Metastatic Breast Carcinoma in the Ovary (tissue), 3 donors: ENCODE data around the gene GTF2H2C.

- PRO-cap, 3 experiments: no peak in any of the 3 experiments
Observed at GRCh38 chr5:68254878-68255315, 39.3 kb downstream of the PIK3R1 start.

- PRO-cap, 3 experiments: no peak in any of the 3 experiments
Observed at GRCh38 chr5:68288914-68289016, 73.2 kb downstream of the PIK3R1 start.

- PRO-cap, 3 experiments: peak in 2 of 3 experiments; most common plus-strand start chr5:68290667 (in 1); most common minus-strand start chr5:68290328 (in 1)
Observed at GRCh38 chr5:68290201-68290958, 74.8 kb downstream of the PIK3R1 start.

- PRO-cap, 3 experiments: no peak in any of the 3 experiments
Observed at GRCh38 chr5:68298864-68299596, 83.5 kb downstream of the PIK3R1 start.

- PRO-cap, 3 experiments: no peak in any of the 3 experiments
Observed at GRCh38 chr5:68343342-68343960, 127.9 kb downstream of the PIK3R1 start.

DNA sequence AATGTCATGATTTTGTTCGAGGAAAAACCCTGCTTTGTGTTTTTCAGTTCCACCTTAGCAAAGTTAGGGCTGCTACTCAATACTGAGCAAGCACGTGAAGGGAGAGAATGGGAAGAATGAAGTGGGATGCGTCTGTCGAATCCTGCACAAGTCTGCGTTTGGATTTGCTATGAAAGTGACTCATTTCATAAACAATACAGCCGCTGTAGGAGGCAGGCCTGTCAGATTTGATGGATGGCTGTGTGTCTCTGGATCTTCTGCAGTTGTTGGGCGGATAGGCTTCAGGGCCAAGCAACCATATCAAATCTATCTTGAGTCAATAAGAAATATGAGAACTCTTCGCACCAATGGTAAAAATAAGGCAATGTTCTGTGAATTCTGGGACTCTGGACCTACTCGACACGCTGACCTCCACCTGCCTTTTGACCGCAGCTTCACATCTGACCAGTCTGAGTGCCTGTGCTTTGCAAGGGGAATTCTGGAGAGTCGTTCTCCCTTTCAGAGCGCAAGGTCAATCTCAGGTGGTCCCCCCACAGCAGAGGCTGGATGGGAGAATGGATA, 333.7 kb downstream of the PIK3R1 start:
- PRO-cap, 3 experiments: peak in 2 of 3 experiments; most common plus-strand start position 360 of the sequence (in 1); most common minus-strand start position 160 of the sequence (in 2)

GRCh38 chr5:68683587-68684005, 410.2 kb upstream of the SLC30A5 start:
- PRO-cap, 3 experiments: no peak in any of the 3 experiments

GRCh38 chr5:68709288-68709805, 384.5 kb upstream of the SLC30A5 start:
- PRO-cap, 3 experiments: no peak in any of the 3 experiments

DNA sequence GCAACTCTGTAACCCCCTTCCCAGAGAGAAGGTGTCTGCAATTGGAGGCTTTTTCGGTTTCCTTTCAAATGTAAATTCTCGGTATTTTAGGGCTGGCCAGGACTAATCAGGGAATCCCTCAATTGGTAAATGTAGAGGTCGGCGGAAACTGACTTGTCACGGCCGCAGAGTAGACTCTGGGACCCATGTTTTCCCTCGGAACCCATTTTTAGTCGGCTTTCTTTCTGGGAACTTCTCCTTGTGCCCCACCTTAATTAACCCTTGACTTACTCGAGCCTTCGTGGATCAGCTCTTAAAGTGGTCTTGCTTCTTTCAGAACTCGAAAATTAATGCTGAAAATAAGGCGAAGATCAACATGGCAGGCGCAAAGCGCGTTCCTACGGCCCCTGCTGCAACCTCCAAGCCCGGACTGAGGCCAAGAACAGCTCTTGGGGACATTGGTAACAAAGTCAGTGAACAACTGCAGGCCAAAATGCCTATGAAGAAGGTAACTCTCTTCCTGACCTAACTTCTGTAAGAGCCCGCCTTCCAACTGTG, 710 bp downstream of the CCNB1 start:
- PRO-cap, 3 experiments: no peak in any of the 3 experiments

- PRO-cap, 3 experiments: no peak in any of the 3 experiments
Observed at GRCh38 chr5:69492927-69493147, 247 bp downstream of the OCLN start.

DNA sequence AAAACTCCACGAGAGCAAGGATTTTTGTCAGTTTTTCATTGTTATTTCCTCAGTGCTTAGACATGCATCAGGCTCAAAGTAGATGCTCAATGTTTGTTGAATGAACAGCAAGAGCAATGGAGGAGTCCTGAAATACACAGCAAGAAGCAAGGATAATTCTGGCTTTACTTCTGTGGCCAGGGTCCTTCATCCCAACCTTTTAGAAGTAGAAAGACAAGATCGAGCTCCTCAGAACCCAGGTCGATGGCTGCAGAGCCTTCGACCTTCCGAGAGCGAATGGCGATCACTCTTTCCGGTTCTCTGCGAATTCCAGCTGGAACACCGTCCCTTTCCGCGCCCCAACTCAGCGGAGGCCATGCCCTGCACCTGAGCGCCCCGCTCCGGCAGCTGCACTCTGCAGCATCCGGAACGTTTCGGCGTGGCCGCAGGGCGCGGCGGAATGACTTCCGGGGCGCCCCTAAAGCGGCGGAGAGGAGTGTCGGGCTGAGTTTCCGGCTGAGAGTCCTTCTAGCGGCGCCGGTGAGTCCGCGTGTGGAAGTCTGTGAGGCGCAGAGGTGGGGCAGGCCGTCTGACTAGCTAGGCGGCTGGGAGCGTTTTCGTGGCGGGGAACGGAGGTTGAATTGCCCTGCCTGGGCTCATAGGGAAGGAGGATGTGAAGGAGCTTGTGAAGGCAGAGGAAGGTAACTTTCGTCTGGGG, at the start of gene GTF2H2C:
GTF2H2C (plus strand) TSS at position 468 of the 697 bp plus-strand sequence.
- PRO-cap, 3 experiments: peak in 3 of 3 experiments; most common plus-strand start position 549 of the sequence (in 2); most common minus-strand start position 320 of the sequence (in 3)

DNA sequence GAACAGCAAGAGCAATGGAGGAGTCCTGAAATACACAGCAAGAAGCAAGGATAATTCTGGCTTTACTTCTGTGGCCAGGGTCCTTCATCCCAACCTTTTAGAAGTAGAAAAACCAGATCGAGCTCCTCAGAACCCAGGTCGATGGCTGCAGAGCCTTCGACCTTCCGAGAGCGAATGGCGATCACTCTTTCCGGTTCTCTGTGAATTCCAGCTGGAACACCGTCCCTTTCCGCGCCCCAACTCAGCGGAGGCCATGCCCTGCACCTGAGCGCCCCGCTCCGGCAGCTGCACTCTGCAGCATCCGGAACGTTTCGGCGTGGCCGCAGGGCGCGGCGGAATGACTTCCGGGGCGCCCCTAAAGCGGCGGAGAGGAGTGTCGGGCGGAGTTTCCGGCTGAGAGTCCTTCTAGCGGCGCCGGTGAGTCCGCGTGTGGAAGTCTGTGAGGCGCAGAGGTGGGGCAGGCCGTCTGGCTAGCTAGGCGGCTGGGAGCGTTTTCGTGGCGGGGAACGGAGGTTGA, 365.6 kb downstream of the SMN2 start:
- PRO-cap, 3 experiments: no peak in any of the 3 experiments

GRCh38 chr5:71289850-71290404, 165.5 kb upstream of the BDP1 start:
- PRO-cap, 3 experiments: no peak in any of the 3 experiments

GRCh38 chr5:71631926-71632759, 45.0 kb downstream of the MCCC2 start:
- PRO-cap, 3 experiments: peak in 2 of 3 experiments; most common plus-strand start chr5:71632352 (in 1); most common minus-strand start chr5:71632197 (in 2)

DNA sequence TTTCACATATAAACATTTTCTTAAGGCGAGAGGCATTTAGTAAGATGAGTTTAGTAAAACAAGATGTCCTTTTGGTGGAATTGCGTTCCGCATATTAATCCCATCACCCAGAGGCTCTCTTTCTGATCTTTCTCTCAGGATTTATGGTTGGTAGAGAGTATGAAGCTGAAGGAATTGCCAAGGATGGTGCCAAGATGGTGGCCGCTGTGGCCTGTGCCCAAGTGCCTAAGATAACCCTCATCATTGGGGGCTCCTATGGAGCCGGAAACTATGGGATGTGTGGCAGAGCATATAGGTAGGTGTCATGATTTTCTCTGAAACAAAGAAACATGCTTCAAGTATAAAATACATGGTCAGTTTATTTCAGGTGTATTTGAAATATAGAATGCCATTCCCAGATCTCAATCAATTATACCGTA, 61.8 kb downstream of the MCCC2 start:
- PRO-cap, 3 experiments: no peak in any of the 3 experiments

- PRO-cap, 3 experiments: no peak in any of the 3 experiments
Observed at GRCh38 chr5:71932453-71933453, 174.5 kb upstream of the MAP1B start.

GRCh38 chr5:72134192-72134484, 26.9 kb downstream of the MAP1B start:
- PRO-cap, 3 experiments: no peak in any of the 3 experiments

GRCh38 chr5:72290305-72291282, 29.4 kb downstream of the MRPS27 start:
- PRO-cap, 3 experiments: no peak in any of the 3 experiments

GRCh38 chr5:72305075-72305506, 14.9 kb downstream of the MRPS27 start:
- PRO-cap, 3 experiments: no peak in any of the 3 experiments

DNA sequence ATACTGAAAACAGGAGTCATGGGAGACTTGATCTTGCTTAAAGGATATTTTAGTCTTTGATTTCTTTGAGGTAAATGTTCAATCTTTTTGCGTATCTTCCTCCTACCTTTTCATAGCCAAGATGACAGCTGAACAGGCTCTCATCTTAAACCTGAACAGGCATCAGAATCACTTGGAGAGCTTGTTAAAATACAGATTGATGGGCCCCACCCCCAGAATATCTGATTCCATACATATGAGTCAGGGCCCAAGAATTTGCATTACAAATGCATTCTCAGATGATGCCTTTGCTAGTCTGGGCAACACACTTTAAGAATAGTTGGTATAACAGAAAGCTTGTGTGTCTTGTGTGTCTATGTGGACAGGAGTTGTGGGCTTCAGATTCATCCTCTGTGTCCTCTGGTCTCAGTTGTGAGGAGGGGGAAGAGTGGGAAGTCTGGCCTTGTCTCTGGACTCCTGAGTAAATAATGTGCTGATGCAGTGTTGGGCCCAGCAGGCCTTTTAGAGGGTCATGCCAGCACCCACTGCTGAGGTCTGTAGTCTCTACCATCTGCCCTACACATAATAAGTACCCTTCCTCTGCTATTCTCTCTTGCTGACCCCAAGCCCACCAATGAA, 43.0 kb downstream of the PTCD2 start:
- PRO-cap, 3 experiments: no peak in any of the 3 experiments